ENCODE data around the genes PAPLN, ACOT2 and ACOT4.

DNA sequence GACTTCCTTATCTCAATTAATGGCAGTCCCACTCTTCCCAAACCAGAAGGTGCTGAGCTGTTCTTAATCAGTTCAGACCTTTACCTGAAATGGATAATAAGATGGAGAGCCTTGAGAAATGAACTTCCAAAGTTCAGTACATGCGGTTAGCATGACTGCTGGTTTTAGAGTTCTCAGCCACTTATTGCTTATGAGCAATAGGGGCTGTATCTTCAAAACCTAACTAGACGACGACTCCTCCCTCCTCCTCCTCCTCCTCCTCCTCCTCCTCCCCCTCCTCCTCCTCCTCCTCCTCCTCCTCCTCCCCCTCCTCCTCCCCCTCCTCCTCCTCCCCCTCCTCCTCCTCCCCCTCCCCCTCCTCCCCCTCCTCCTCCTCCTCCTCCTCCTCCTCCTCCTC lies 2.5 kb downstream of the PCNX1 start:
- RRBS, 2 experiments = no CpG with 5 or more reads among the region's 3 CpGs

DNA sequence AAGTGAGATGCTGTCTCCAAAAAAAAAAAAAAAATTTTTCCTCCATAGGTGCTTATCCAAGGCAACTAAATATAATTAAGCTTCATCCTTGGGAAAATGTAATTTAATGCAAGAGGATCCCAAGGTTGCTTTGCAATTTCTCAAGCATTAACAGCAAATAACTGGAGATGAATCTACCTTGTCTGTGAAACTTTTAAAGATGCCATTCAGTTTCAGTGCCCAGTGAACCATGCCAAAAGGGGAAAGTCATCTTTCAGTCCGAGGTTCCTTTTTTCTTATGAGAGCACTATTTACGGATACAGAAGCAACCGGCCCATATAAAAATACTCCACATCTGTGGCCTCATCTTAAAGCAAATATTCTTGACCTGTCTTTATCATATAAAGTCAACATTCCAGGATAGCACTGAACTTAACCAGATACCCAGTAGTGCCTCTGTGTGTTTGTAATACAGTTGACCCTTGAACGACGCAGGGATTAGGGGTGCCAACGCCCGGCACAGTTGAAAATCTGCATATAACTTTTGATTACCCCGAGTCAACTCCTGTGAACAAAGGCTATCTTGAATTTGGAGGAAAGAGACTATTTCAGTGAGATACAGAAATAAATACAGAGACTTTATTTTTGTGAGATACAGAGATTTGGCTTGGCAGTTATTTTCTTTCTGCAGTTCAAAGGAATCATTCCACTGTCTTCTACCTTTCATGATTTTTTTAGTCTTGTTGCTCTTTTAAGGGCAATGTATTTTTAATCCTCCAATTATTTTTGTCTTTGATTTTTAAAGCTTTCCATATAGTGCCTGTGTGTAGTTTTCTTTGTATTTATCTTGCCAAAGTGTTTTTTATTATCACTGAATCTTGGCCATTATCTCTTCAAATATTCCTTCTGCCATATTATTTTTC lies 203.5 kb upstream of the SIPA1L1 start:
- RRBS, 2 experiments = no CpG with 5 or more reads among the region's 8 CpGs

GRCh38 chr14:71359809-71360283 lies 39.6 kb downstream of the SIPA1L1 start:
- RRBS, 2 experiments = no CpG with 5 or more reads among the region's 4 CpGs

DNA sequence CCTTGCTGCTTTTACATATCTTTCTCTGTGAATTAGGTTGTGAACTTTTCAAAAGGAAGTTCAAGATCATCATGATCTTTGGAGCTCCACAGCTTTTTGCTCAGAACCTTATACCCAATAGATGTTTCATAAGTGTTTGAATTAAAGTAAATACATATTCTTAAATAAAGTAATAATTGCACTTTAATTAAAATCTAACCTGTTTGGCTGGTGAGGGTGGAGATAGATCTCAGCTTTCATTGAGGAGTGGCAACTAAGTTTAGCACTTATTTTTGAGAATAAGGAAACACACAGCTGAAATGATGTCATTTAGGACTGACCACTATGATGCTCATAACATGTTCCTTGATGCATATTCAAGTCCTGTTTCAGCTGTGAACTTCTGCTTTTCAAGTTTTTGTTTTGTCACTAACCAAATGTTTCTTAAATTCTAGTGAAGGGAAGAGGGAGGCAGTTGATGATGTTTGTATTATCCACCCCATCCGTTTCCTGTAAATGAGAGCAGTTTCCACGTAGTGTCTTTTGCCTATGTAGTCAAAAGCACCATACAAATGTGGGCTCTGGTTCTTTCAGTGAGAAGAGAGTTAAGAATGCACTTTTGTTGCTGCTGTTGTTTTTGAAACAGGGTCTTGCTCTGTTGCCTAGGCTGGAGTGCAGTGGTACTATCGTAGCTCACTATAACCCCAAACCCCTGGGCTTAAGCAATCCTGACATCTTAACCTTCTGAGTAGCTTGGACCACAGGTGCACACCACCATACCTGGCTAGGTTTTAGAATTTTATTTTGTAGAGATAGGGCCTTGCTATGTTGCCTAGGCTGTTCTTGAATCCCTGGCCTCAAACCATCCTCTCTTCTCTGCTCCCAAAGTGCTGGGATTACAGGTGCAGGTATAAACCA lies 78.8 kb downstream of the SIPA1L1 start:
- RRBS, 2 experiments = no CpG with 5 or more reads among the region's 3 CpGs

DNA sequence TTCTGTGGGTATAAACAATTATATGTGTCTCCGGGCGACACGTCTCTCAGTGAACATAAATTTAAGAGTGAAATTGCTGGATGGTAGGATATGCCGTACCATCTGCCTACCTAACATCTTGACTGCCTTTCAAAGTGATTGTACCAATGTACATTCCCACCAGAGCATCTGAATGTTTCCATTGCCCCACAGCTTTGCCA lies 197.1 kb downstream of the SIPA1L1 start:
- RRBS, 2 experiments = no CpG with 5 or more reads among the region's 4 CpGs

DNA sequence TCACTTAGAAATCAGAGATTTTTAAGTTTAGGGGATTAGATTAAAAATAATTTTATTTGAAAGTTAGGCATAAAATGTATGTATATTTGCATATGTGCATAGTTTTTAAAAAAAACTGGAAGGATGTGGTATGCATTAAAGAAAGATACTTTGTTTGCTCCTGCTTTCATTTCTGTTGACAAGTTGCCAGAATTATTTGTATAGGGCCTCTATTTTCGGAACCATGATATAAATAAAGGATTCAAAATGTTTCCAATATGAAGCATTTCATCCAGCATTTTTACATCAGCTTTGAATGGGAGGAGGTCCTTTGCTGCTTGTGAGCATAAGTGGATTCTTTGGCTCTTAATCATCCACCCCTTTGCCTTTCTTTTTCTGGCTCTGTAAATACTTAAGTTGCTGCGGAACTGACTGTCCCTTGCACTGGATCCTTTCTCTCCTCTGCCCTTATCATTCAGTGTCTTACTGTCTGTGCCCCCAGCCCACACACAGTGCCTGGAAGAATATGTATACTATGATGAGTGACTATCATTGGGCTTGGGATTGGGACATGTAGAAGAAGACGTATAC lies 254.6 kb downstream of the SIPA1L1 start:
- RRBS, 2 experiments = no CpG with 5 or more reads among the region's 3 CpGs

DNA sequence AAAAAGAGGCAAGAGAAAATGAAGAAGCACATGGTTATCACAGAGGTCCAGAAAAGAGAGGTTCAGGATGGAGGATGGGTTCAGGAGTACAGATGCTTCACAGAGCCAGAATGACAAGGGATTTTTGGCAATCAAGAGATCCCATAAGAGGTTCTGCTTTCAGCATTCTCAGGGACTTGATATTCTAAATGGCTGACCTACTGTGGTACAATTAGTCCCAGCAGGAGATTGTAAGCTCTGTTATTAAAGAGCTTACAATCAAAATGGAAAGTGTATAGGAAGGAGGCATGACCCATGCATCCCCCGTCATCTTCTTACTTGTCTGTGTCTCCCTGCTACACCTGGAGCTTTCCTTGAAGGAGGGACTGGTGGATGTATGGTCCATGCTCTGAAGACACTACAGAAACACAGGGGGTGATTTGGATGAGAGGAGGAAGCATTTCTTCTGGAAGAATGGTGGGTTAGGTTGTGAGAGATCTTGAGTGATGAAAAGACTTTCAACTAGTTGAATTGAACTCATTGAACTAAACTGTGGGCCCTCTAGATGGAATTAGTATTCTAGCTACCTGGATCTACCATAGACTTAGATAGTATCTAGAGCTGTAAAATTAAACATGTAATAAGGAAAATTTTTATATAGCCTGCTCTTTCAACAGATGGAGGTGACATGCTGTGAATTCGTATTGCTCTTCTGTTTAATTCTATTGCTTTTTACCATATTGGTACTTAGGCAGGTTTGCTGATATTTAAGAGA lies 264.1 kb downstream of the SIPA1L1 start:
- RRBS, 2 experiments = no CpG with 5 or more reads among the region's 2 CpGs

DNA sequence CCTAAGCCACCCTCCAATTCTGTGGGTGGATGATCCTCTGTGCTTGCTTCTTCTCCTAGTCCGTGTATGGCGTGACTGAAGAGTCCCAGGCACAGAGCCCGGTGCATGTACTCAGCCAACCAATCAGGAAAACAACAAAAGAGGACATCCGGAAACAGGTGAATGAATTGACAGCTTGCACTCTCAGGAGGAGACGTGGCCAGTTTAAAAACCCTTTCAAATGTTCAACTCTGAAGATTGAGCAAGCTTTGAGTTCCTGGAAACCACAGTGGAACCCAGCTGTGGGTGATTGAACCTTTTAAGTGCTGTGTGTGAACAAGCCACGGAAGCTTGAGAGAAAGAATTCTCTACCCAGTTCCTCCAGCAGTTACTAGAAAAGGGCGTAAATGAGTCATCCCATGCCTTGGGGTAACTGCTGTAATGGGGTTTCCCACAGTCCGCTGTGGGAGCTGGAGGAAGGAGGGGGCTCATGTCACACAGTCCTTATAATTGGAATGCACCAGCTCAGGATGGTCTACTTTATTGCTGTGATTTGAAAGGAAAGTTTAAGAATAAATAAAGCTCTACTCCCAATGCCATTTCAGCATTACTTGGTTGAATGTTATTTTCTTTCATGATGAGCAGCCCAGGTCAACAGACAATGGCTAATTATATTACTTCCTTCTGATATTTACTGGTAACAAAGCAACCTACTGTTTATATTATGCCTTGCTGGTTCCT lies 417.1 kb downstream of the DPF3 start:
- RRBS, 2 experiments = no CpG with 5 or more reads among the region's 8 CpGs

DNA sequence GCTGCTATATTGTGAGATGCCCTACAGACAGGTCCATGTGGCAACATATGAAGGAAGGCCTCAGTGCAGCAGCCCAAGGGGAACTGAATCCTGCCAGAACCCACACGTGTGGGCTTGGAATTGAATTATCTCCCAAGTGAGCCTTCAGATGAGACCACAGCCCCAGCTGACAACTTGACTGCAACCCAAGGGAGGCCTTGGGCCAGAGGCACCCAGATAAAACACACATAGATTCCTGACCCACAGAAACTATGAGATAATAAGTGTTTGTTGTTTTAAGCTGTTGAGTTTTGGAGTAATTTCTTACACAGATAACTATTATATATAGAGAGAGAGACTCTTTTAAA lies 254.4 kb downstream of the DPF3 start:
- RRBS, 2 experiments = no CpG with 5 or more reads among the region's 1 CpG

GRCh38 chr14:72791976-72792363 lies 101.9 kb downstream of the DPF3 start:
- RRBS, 2 experiments = no CpG with 5 or more reads among the region's 7 CpGs

DNA sequence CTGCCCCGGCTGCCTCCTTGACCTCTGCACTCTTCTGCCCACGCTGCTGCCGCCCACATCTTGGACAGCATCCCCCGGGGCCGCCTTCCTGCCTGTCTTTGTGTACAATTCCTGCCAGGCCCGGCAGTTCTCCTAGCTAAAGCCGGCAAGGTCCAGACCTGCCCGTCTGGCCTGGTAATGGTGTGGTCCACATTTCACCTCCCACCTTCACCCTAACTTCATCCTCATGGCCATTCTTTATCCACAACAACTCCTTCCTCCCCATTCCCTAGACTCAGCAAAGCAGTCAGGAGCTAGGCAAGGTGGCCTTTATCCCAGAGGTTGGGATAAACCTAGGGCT lies 44.5 kb downstream of the DPF3 start:
- RRBS, 2 experiments = 90 to 92% methylated on average over 4 of the region's 8 CpGs

GRCh38 chr14:73112356-73112720 lies 24.0 kb upstream of the PSEN1 start:
- RRBS, 2 experiments = no CpG with 5 or more reads among the region's 4 CpGs

DNA sequence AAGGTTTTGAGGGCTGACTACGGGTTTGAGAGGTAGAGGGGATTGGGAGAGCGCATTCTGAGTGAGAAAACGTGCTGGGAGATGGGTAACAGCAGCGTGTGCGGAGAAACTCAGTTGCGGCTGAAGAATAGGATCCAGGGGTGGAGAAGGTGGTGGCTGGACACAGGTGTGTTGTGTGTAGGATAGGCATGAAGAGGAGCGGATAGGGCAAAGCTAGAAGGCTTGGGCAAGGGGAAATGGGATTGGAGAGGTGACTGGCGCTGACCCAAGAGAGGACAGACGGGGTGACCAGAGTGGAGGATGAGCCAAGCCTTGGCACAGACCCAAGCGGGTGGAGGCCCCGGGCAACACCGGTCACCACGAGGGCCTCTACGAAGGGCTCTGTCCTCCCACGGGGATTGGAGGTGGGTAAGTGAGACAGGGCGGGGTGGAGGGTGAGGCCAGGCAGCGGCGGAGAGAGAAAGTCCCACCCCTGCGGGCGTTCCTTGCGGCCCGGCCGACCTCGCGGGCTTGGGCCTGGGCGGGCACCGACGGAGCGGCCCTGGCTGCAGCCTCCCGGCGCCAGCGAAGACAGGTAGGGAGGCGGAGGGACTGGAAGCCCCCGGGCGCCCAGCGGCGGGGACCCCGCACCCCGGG lies at the start of gene PAPLN:
TSS of gene PAPLN (plus strand) at position 488 of the 636 bp plus-strand sequence.
- RRBS, 2 experiments = 3 to 12% methylated on average over 14 of the region's 39 CpGs

GRCh38 chr14:73241478-73241931 lies 4.2 kb downstream of the PAPLN start:
- RRBS, 2 experiments = no CpG with 5 or more reads among the region's 12 CpGs

- RRBS, 2 experiments = no CpG with 5 or more reads among the region's 2 CpGs
These were observed 53.0 kb downstream of the NUMB start for GRCh38 chr14:73405423-73405725.

- RRBS, 2 experiments = no CpG with 5 or more reads among the region's 6 CpGs
These were observed 9.7 kb downstream of the RIOX1 start for GRCh38 chr14:73500517-73500813.

DNA sequence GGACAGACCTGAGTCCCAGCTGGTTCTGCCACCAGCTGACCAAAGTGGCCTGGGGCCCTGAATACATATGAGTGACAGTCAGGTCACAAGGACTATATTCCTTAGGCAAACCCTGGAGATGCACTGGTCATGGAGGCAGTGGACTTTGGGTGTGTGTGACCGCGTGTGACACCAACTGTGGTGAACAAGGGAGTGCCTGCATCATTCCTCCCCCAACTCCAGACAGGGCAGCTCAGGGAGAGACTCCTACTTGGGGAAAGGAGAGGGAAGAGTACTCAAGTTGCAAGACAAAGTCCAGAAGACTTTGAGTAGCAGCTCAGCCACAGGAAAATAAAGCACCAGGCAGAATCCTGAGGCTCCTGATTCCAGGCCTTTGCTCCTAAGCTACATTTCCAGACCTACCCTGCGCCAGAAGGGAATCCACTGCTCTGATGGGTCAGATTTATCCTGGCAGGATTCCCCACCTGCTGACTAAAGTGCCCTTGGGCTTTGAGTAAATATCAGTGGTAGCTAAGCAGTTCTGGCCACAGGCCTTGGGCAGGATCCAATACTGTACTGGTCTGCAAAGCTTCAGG lies 10.6 kb upstream of the ACOT1 start:
- RRBS, 2 experiments = no CpG with 5 or more reads among the region's 3 CpGs

- RRBS, 2 experiments = no CpG with 5 or more reads among the region's 51 CpGs
These were observed at the start of gene ACOT2 for GRCh38 chr14:73569010-73569644. Gene ACOT2 (plus strand): TSS chr14:73569213.

DNA sequence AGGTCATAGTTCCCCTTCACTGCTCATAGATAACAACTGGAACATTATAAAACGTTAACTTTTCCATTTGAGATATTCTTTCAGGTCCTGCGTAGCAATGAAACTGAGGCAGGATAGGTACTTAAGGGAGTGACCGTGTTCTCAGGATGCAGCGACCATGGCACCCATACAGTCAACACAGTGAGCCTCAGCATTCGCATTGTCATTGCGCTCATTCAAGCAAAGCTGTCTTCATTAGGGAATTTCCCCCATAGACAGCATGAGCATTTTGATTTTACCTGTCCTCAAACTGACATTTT lies 9.4 kb upstream of the ACOT4 start:
- RRBS, 2 experiments = no CpG with 5 or more reads among the region's 6 CpGs

GRCh38 chr14:73591573-73592657 lies at the start of gene ACOT4:
Gene ACOT4 (plus strand): TSS chr14:73591873.
- RRBS, 2 experiments = 2 to 11% methylated on average over 23 of the region's 96 CpGs